Heart left ventricle (tissue), 7 donors: ENCODE results near the gene ACAP2.

DNA sequence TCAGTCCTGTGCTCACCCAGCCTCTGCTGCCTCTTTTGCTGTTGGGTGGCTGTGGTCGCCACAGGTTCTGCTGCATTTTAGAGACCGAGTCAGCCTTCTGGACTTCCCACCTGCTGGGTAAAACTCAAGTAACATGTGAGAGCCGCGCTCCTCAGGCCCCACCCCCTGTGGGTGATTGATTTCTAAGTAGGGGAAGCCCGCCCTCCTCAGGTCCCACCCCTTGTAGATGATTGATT, 83.2 kb downstream of the FAM43A start:
- PRO-cap, 6 experiments = peak in 6 of 6 experiments; most common minus-strand start position 126 of the sequence (in 4)
- RAMPAGE, long total RNA, 2 experiments = no peak in any of the 2 experiments
- RRBS = no CpG with 5 or more reads among the region's 5 CpGs

- PRO-cap, 6 experiments = peak in 5 of 6 experiments; most common minus-strand start chr3:194824778 (in 3)
- RAMPAGE, long total RNA, 2 experiments = no peak in any of the 2 experiments
- RRBS = no CpG with 5 or more reads among the region's 18 CpGs
Measured at GRCh38 chr3:194824583-194825172, 139.0 kb downstream of the FAM43A start.

DNA sequence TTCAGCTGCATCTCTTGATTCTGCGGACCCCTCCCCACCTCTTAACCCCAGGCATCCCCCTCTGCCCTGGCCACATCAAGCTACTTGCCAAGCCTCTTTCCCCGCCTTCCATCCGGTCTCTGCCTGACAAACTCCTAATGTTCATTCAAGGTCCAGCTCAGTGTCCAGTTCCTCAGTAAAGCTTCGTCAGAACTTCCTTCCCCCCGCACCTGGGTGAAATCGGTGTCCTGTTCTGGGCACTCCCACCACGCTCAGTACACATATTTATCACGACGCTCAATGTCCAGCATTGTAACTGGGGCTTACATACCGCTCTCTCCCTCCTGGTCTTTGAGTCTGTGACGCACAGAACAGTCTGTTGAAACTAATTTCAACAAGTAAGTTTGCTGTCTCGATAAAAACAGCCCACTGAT, 192.1 kb downstream of the FAM43A start:
- PRO-cap, 6 experiments = peak in 1 of 6 experiments; most common plus-strand start position 167 of the sequence (in 1); most common minus-strand start position 136 of the sequence (in 1)
- RAMPAGE, long total RNA, 2 experiments = no peak in any of the 2 experiments
- RRBS = no CpG with 5 or more reads among the region's 12 CpGs

GRCh38 chr3:195005295-195005619, 265.7 kb downstream of the XXYLT1 start:
- PRO-cap, 6 experiments = peak in 4 of 6 experiments; most common plus-strand start chr3:195005516 (in 4)
- RAMPAGE, long total RNA, 2 experiments = no peak in any of the 2 experiments
- RRBS = no CpG with 5 or more reads among the region's 7 CpGs

- PRO-cap, 6 experiments = no peak in any of the 6 experiments
- RAMPAGE, long total RNA, 2 experiments = no peak in any of the 2 experiments
- RRBS = 92% methylated on average over 2 of the region's 14 CpGs
Measured at GRCh38 chr3:195069385-195069827, 201.6 kb downstream of the XXYLT1 start.

- PRO-cap, 6 experiments = no peak in any of the 6 experiments
- RAMPAGE, long total RNA, 2 experiments = no peak in any of the 2 experiments
- RRBS = no CpG with 5 or more reads among the region's 15 CpGs
Measured at GRCh38 chr3:195110987-195111542, 159.9 kb downstream of the XXYLT1 start.

- PRO-cap, 6 experiments = peak in 2 of 6 experiments; most common plus-strand start chr3:195155267 (in 1); most common minus-strand start chr3:195155244 (in 2)
- RAMPAGE, long total RNA, 2 experiments = no peak in any of the 2 experiments
- RRBS = no CpG with 5 or more reads among the region's 15 CpGs
Measured at GRCh38 chr3:195154798-195155503, 116.0 kb downstream of the XXYLT1 start.

GRCh38 chr3:195179336-195179627, 91.7 kb downstream of the XXYLT1 start:
- PRO-cap, 6 experiments = no peak in any of the 6 experiments
- RAMPAGE, long total RNA, 2 experiments = no peak in any of the 2 experiments
- RRBS = no CpG with 5 or more reads among the region's 5 CpGs

- PRO-cap, 6 experiments = no peak in any of the 6 experiments
- RAMPAGE, long total RNA, 2 experiments = no peak in any of the 2 experiments
- RRBS = no CpG with 5 or more reads among the region's 4 CpGs
Measured at GRCh38 chr3:195242720-195243000, 28.3 kb downstream of the XXYLT1 start.

GRCh38 chr3:195259425-195260550, 11.2 kb downstream of the XXYLT1 start:
- PRO-cap, 6 experiments = peak in 6 of 6 experiments; most common plus-strand start chr3:195260329 (in 2); most common minus-strand start chr3:195260059 (in 5)
- RAMPAGE, long total RNA, 2 experiments = no peak in any of the 2 experiments
- RRBS = 2% methylated on average over 37 of the region's 113 CpGs

DNA sequence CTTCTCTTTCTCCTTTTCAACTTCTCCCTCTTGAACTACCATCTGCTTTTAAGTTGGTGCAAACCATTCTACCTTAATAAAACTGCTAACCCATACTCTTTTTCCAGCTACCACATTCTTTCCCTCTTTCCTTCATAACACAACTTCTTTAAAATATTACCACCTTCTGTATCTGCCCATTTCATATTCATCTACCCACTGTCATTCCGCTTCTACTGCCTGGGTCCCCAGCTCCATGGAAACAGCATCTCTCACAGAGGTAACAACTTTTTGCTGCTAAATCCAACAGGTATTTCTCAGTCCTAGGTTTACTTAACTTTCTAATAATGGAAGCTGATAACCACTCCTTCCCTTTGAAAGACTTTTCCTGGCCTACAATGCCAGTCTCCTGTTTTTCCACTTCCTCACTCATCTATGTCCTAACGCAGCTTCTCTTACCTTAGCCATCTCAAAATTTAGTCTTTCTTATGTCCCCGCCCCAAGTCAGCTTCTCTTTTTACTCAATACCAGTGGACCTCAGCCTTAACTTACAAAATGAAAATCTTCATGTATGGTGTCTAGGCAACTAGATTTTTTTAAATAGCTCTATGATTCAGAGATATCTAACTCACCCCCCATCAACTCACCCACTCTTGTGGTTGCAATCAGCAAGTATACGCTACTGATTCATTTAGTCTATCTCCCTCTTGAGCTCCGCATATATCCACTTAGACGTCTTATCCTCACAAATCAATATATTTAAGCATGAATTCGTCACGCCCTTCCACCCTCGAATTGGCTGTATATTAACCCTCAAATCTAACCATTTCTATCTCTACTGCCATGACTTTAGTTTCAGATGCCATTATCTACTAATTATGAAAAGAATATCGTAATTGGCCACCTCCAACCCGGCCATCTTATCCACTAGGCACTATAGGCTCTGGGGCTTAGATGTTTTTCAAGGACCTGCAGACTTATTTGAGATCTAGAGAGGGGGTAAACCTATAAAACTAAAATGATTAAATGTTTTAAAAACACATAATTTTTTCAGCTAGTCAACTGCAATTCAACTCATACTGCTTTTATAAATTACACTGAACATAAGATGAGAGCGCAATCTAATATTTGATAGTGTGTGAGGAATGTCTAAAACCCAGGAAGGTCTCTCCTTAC, 58.9 kb upstream of the XXYLT1 start:
- PRO-cap, 6 experiments = no peak in any of the 6 experiments
- RAMPAGE, long total RNA, 2 experiments = no peak in any of the 2 experiments
- RRBS = no CpG with 5 or more reads among the region's 12 CpGs

DNA sequence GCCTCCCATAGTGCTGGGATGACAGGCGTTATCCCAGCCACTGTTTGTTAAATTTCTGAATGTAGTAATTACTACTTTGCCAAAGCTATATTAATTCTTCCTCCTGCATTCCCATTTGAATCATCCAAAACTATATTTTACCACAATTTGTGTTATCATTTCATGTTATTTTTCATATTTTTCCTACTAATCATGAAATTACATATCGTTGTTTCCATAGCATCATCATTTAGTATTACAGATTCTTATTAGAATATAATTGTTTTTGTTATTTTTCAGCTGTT, 74.5 kb downstream of the ACAP2 start:
- PRO-cap, 6 experiments = no peak in any of the 6 experiments
- RAMPAGE, long total RNA, 2 experiments = no peak in any of the 2 experiments
- RRBS = no CpG with 5 or more reads among the region's 2 CpGs

GRCh38 chr3:195442713-195443588, at the start of gene ACAP2:
Gene ACAP2, minus strand, starts transcription at chr3:195443020.
- PRO-cap, 6 experiments = peak in 6 of 6 experiments; most common plus-strand start chr3:195443411 (in 3); most common minus-strand start chr3:195442989 (in 6)
- RAMPAGE, long total RNA, 2 experiments = no peak in any of the 2 experiments
- RRBS = 1% methylated on average over 14 of the region's 89 CpGs

DNA sequence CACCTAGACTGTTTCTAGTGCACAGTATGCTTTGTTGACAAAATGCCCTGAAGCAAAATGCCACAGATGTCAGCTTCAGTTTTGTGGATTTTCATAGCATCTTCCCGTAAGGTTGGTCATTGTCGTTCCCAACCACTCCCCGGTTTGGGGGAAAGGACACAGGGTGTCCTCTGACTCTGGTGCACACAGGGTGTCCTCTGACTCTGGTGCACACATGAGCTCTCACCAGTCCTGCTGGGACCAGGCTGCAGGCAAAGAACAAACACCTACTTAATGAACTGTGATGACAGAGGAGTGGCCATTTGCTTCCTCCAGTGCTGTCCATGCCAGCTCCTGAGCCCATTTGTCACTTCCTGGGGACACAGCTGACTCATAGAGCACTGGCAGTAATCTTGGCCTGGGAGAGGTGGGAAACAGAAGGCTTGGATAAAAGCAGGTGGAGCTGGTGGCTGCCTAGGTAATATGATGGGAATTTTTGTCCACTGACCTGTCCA, 16.8 kb upstream of the PPP1R2 start:
- PRO-cap, 6 experiments = no peak in any of the 6 experiments
- RAMPAGE, long total RNA, 2 experiments = no peak in any of the 2 experiments
- RRBS = no CpG with 5 or more reads among the region's 3 CpGs

GRCh38 chr3:195612175-195612701, 28.5 kb upstream of the APOD start:
- PRO-cap, 6 experiments = no peak in any of the 6 experiments
- RAMPAGE, long total RNA, 2 experiments = no peak in any of the 2 experiments
- RRBS = no CpG with 5 or more reads among the region's 5 CpGs

- PRO-cap, 6 experiments = no peak in any of the 6 experiments
- RAMPAGE, long total RNA, 2 experiments = no peak in any of the 2 experiments
- RRBS = no CpG with 5 or more reads among the region's 10 CpGs
Measured at GRCh38 chr3:195715820-195716410, 4.9 kb upstream of the MUC20 start.

- PRO-cap, 6 experiments = no peak in any of the 6 experiments
- RAMPAGE, long total RNA, 2 experiments = no peak in any of the 2 experiments
- RRBS = 95% methylated on average over 1 of the region's 8 CpGs
Measured at GRCh38 chr3:195805300-195805638, 6.5 kb downstream of the MUC4 start.

- PRO-cap, 6 experiments = no peak in any of the 6 experiments
- RAMPAGE, long total RNA, 2 experiments = no peak in any of the 2 experiments
- RRBS = no CpG with 5 or more reads among the region's 7 CpGs
Measured at GRCh38 chr3:195870485-195870879, 37.9 kb downstream of the TNK2 start.

DNA sequence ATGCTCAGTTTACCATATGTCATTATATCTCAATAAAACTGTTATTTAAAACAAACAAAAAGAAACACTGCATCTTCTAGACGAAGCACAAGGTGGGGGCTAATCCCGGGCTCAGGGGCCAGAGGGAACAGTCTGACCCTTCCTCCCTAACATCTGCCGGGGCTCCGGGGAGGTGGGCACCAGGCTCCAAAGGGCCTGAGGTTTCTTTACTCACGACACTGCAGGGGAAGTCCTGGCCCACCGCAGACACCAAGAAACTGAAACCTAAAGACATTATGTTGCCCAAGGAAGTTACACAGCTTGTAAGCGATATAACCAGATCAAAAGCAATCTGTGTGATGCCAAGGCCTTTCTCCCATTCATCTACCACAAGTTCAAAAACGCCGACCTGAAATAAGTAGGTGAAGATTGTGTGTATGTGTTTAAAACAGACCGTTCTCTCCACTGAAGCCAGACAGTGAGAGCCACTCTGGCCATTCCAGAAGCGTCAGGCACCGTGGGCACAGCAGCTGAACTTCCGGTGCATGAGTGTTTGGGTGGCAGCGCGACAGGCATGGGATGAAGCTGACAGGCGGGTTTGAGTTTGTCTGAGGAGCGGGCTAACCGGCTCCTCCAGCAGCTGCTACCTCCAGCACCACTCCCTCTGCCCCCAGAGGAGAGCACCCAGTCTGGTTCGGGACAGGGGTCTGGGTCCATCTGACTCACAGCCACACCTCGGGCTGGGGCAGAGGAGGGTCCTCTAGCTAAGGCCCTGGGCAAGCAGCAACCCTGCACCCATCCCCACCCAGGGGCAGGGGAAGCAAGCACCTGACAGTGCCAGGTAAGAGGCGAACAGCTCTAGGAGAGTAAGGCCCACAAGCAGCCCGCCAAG, 1.4 kb downstream of the TNK2 start:
- PRO-cap, 6 experiments = no peak in any of the 6 experiments
- RAMPAGE, long total RNA, 2 experiments = no peak in any of the 2 experiments
- RRBS = 49% methylated on average over 7 of the region's 22 CpGs

DNA sequence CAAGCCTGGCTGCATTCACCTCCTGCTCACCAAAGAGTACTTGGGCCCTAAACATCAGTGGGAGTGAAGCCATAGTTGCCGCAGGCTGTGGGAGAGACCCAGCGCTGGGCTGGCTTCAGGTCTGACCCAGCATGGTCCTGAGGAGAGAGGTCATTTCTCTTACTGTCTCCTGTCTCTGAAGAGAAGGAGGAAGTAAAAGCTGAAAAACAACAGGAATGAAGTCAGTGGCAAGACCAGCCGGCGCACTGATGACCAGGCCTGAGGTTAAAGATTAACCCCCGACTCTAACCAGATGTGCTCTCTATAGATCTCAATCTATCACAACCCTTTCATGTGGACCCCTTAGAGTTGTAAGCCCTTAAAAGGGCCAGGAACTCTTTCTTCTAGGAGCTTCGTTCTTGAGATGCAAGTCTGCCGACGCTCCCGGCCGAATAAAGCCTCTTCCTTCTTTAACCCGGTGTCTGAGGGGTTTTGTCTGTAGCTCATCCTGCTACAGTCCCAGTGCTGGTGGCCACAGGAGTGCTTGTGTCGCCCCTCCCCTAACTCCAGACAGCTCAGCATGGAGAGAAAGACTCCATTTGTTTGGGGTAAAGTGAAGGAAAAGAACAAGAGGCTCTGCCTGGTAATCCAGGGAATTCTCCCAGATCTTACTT, 24.8 kb upstream of the TNK2 start:
- PRO-cap, 6 experiments = no peak in any of the 6 experiments
- RAMPAGE, long total RNA, 2 experiments = no peak in any of the 2 experiments
- RRBS = no CpG with 5 or more reads among the region's 12 CpGs